Hair follicular keratinocyte (primary cell): ENCODE results near the gene CUX2.

GRCh38 chr12:110296252-110296794 lies 15.3 kb downstream of the ATP2A2 start:
- RAMPAGE, long total RNA = no peak

DNA sequence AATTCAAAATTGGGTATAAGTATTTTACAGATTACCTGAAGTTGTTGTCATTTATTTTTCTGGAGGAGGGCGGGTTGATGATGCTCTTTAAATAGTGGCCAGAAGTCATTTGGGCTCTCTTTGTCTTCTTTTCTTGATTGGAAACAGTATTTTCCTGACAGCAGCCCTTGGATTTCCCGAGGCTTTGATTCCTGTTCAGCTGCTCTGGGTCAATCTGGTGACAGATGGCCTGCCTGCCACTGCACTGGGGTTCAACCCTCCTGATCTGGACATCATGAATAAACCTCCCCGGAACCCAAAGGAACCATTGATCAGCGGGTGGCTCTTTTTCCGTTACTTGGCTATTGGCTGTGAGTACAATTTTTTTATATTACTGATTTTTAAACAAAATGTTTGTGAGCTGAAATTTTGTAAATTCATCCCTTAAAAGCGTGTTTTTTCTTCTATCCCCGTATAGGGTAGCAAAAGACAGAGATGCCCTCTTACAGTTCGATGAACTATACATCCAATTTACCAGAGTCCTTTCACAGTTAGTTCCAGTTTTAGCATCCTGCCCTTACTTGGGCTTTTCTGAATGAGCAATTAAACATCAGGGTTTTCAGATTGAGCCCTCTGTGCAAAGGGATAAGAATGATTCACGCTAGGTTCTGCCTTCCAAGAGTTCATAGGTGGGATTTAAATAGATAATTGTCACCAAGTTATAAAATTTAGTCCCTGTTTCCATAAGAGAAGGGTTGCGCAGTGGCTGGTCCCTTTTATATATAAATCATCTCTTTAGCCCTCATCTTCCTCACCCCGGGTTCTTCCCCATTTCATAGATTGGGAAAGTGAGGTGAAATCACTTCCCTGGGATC lies 60.2 kb downstream of the ANAPC7 start:
- RAMPAGE, long total RNA = no peak

DNA sequence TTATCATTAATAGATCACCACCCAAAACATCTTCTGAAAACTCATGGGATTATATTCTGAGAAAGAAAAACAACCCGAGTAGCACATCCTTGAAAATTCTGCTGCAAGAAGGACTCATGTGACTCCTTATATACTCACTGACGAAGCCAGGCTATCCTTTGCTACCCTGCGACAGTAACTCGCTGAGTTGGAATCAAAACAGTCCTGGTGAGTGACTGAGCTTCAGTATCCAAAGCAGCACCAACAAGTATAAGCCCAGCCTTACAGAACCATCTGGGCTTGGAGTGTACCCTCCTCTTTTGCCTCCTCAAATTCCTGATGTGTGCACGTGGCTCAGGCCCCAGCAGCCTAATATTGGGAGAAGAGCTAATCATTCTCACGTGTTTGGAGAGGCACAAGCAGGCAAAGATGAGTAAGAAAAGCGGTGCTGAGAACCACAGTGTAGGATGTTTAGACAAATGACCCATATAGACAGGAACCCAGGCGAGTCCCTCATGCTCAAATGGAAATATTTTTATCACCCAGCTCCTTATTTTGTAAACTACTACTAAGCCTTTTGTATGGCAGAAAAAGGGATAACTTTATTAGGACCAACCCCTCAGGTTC lies 34.4 kb downstream of the PPTC7 start:
- RAMPAGE, long total RNA = no peak

DNA sequence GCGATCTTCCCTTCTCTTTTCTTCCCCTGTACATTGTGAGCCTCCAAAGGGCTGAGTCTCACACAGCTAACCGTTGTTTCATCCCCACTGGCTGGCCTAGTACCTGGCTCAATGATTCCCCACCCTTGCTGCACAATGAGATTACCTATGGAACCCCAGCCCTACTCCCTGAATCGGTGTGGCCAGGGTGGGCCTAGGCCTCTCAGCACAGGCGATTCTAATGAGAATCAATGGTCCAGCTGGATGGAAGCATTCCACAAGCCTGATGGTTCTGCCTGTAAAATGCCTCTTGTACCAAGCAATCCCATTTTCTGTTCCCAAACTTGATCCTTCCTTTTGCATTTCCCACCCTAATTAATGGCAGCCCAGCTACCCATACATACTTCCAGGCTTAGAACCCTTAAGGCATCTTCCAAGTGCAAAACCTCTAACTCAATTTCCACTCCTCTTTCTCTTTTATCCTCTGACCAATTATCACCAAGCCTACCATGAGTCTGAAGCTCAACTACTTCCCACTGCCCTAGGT lies 16.0 kb downstream of the PPTC7 start:
- RAMPAGE, long total RNA = no peak

GRCh38 chr12:110648592-110649087 lies 34.7 kb downstream of the TCTN1 start:
- RAMPAGE, long total RNA = no peak

DNA sequence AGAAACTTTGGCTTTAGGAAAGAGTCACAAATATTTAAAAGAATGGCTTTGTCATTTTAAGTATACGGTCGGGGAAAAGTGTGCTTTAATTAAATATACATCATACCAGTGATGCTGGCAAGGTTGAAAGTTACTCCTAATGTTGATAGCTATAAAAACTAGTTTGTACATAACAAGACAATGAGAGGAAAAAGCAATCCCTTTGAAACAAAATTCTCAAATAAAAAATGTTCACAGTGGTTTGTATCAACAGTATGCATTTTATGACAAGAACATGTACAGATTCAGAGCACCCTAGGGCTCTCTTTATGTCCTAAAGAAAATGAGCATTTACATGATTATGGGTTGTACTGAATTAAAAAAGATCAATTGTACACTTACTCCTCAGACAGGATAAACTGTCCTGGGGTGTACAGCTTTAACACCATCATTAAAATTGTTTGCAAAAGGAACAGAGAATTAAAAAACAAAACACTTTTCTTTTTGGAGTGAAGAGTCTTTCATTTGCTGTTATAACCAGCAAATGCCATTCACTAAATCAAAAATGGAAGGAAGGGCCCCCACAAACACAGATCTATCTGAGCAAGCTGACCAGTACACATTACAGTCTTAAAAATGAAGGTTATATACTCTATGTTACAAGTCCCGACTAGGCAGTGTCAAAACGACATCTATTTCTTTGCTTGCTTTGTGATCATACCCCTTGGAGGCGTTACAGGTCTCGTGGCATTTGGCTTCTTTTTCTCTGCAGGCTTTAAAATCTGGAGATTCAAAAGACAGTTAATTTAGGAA lies 22.1 kb downstream of the PPP1CC start:
- RAMPAGE, long total RNA = no peak

DNA sequence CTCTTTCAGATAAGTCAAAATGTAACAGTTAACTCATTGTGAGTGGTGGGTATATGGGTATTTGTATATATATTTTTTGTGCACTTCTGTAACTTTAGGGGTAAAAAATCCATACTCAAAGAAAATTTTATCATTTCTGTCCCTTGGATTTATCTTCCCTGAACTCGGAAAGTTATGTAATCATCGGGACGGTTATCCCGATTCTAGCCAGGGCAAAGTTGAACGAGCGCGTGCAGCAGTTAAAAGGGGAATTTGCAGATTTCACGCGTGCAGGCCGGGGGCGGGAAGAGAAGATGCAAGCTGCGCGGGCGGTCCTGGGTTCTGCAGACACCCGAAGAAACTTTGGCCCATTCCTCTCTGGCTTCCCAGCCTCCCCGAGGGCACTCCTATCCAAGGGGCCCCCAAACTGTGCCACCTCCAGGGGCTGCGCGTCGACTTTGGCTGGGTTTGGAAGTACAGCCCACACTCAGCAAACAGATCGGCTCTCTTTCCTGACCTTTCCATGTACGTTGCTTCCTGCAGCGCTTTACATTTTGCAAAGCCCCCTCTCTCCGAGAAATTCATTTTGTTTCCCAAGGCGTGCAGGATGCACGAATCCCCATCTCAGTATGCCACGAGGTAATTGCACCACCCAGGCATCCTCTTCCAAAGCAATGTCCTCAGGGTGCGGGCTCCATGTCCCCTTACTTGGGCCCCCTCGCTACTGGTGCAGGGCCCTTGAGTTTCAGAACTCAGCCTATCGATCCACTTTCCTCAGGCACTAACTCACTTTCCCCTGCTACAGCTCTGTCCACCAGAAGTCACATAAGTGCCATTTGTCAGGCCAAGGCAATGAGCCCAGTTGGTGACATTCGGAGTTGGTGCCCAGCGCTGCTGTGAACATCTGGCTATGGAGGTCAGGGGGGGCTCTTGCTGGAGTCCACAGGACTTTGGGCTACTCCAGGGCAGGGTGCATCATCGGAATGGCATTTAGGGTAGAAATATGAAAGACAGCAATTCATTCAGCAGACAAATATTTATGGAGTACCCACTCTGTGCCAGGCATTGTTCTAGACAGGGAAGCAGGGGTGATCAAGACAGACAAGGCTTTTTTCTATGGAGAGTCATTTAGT lies 1.1 kb upstream of the PPP1CC start:
- RAMPAGE, long total RNA = no peak

DNA sequence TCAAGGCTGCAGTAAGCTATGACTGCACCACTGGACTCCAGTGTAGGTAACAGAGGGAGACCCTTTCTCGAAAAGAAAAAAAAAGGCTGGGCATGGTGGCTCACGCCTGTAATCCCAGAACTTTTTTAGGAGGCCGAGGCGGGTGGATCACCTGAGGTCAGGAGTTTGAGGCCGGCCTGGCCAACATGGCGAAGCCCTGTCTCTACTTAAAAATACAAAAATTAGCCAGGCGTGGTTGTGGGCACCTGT lies 7.9 kb upstream of the CCDC63 start:
- RAMPAGE, long total RNA = no peak

GRCh38 chr12:110888013-110888274 lies 32.4 kb downstream of the MYL2 start:
- RAMPAGE, long total RNA = no peak

DNA sequence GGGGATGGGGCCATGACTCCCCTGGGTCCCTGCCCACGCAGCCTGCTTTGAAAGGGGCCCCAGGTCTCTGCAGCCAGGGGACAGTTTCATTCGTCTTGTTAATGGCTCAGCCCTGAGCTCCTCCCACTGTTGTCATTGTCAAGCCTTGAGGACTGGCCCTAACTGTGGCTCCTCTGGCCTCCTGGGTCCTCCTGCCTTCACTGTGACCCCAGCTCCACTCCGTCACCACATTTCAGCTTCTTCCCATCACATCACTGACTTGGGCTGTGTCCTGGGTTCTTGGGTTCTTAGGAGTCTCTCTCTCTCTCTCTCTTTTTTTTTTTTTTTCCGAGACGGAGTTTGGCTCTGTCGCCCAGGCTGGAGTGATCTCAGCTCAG lies 11.5 kb downstream of the MYL2 start:
- RAMPAGE, long total RNA = no peak

GRCh38 chr12:110936219-110936833 lies 15.9 kb upstream of the MYL2 start:
- RAMPAGE, long total RNA = no peak

DNA sequence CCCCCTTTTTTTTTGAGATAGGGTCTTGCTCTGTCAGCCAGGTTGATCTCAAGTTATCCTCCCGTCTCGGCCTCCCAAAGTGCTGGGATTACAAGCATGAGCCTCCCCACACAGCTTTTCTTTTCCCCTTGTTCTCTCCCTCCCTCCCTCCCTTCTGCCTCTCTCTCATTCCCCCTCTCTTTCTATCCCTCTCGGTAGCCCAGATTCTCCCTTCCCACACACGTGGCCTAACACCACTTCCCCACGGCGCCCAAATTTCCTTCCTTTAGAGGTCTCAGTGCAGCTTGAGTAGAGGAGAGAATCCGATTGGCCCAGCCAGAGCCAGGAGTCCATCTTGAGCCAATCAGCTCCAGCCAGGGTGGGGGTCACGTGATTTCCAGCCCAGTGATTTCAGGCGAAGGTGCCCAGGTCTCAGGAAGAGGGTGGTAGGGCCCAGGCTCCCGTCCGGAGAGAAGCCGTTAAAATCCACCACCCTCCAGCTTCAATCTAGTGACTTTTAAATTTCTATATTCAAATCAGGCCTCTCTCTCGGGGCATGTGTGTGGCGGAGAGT lies 45.1 kb upstream of the MYL2 start:
- RAMPAGE, long total RNA = no peak

GRCh38 chr12:111034040-111034578 lies at the start of gene CUX2:
Gene CUX2 (plus strand): TSS chr12:111034165.
- RAMPAGE, long total RNA = no peak

DNA sequence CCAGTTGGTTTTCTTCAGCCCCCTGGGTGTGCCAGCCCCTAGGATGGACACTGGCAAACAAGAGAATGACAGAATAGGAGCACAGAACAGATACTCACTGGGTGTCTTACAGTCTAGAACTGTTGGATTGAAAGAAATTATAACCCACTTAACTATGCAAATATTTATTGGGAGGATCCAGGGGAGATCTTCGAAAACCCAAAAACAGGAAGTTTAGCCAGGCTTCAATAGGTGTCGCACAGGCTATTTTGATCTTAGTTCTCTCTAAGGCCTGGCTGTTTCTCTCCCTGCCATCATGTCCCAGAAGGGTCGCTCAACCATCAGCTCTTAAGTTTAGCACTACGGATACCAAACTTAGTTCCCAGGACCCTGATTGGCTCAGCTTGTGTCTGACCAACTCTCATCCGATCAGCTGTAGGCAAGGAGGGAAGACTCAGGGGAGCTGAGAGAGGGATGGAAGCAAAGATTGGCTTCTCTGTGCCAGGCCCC lies 13.7 kb downstream of the PHETA1 start:
- RAMPAGE, long total RNA = no peak

- RAMPAGE, long total RNA = no peak
Observed at GRCh38 chr12:111396945-111397666, 8.6 kb upstream of the SH2B3 start.

DNA sequence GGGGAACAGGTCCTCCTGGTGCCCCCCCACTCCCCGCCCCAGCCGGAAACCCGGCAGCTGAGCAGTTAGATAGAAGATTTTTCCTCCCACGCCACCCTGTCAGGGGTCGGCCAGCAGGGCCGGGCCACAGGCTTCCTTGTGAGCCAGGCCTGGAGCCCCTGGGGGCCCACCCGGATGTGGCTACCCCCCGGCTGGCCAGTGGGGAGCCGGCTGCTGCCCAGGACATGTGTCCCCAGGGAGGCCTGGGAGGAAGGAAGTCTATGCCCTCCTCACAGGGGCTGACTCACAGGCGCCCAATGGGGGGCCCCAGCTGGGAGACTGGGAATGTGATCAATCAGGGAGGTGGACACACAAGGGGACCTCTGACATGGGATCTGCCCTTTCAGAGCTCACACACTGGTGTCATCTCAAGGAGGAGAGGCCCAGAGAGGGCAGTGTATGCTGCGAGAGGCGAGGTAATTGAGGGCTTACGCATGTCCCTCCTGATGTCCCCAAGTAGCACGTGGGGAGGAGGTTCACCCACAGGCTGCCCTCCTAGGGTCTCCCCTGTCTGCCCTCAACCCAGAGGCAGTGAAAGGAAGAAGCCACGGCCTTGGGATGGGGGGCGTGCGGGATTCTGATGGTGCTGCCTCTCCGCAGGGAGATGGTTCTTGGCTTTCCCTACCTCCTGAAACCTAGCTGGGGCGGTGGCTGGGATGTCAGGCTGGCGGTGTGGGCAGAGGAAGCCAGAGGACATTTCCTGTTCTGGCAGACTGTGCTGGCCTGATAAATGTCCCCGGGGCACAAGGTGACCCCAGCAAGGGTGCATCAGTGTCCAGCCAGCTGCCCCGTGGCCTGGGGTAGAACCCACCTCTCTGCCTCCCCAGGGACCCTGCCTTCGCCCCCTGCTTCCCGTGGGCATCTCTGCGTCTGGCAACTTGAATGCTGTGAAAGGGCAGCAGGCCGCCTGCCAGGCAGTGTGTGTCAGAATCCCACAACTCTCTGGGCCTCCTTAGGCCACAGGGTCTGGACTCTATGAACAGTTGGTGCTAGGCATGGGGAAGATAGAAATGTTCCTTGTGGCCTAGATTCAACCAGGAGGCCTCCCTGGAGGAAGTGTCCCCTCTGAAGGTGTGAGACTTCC lies 4.5 kb downstream of the SH2B3 start:
- RAMPAGE, long total RNA = no peak

DNA sequence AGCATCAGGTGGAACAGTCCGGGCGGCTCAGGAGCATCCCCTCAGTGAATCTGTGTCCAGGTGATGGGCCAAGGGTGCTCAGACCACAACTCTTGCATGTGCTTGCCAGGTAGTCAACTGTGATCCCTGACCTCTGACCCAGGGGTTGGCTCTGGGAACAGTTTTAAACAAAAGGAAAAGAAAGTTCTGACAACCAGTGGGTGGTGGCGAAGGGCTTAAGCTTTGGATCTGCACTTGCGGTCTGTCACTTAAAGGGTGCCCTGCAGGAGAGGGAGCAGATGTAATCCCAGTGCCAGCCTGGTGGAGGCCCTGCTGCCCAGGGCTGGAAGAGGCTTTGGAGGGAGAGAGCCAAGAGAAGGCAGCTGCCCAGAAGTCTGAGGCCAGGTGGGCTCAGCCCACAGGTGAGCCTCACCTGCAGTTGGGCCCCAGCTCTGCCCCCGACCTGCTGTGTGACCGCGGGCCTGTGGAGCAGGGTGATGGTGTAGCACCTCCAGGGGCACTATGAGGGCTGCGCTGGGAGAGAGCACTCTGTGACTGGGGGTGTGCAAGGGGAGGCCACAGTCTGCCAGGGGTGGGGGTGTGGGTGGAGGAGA lies 19.1 kb downstream of the SH2B3 start:
- RAMPAGE, long total RNA = no peak

- RAMPAGE, long total RNA = no peak
Observed at GRCh38 chr12:111443607-111443923, 37.8 kb downstream of the SH2B3 start.

GRCh38 chr12:111457068-111457603 lies 51.4 kb downstream of the SH2B3 start:
- RAMPAGE, long total RNA = no peak

- RAMPAGE, long total RNA = no peak
Observed at GRCh38 chr12:111509088-111509748, 89.9 kb downstream of the ATXN2 start.